Airway epithelial cell (primary cell): ENCODE measurements around a stretch of chr2.

GRCh38 chr2:215982398-215983084 is 30.8 kb downstream of the MREG start:
- RAMPAGE, long total RNA, result no peak

DNA sequence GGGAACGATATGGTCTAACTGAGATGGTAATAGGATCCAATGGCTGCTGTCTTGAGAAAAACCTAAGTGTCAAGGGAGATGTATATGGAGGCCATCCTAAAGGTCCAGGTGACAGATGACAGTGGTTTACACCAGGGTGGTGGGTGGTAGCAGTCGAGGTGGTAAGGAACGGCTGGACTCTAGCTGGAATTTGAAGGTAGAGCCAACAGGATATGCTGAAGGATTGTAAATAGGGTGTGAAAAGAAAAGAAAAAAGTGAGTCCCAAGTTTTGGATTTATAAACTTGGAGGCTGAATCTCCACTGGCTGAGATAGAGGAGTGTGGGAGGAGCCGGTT is 2.2 kb upstream of the MREG start:
- RAMPAGE, long total RNA, result no peak

GRCh38 chr2:216078491-216079242 is 2.9 kb downstream of the PECR start:
- RAMPAGE, long total RNA, result no peak

DNA sequence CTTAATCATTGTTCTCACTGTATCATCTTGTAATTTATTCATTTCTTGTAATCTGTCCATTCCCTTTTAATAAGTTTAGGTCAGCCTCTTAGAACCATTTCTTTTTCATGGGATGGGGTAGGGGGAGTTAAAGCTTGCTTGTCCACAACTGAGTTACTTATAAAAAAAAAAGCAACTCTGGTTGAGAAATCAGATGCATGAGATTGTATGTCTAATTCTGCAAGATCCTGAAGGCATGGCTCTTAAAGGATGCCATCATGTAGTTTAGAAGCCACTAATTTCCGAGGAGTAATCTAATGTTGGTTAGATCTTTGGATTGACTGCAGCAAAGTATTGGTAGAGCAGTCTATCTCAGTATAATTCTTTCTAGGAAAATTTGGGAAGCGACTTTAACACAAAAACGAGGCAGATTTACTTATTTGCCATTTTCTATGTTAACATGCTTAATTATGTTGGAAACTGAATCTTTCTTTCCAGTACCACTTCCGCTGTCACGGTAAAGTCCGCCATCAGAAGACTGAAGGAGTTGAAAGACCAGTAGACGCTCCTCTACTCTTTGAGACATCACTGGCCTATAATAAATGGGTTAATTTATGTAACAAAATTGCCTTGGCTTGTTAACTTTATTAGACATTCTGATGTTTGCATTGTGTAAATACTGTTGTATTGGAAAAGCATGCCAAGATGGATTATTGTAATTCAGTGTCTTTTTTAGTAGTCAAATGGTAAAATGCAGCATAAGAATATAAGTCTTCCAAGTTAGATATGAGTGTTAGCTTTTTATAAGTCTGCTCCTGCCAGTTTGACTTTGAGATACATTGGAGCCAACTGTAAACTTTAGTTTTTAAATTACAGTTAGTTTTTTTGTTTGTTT is 2.5 kb downstream of the RPL37A start:
- RAMPAGE, long total RNA, result no peak

- RAMPAGE, long total RNA, result no peak
Observed at GRCh38 chr2:216504388-216505387, 6.0 kb downstream of the RPL37A start.

DNA sequence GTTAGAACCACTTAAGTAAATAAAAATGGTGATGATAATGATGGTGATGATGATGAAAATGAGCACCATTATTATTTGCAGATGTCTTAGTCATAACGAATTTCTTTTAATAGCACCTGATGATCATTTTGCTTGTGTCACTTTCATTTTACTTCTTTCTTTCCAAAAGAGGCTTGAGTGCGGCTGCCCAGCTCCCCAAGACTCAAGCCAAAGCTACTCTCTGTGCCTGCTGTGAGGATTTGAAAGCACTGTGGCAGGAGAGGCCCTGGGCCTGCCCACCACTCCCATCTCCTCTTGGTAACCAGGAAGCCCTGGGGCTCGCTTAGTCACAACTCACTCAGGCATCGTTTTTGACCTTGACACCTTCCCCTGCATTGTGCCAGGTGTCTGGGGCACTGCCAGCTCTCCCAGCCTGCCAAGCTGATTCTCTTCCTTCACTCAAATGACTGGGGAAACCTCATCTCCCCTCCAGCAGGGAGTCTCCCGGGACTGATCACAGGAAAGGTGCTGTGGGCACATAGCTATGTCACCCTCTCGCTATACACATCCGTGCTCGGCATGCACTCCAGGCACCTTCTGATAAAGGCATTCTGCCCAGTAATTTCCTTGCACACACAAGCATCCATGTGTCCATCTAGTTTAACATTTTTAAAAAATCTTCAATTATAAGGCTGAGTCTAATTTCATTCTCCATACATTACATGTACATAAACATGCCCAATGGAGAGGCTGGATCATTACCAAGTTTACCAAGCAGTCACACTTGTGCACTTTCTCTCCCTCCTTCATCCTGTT is 41.3 kb downstream of the RPL37A start:
- RAMPAGE, long total RNA, result no peak

- RAMPAGE, long total RNA, result no peak
Observed at GRCh38 chr2:216565555-216565927, 66.9 kb downstream of the RPL37A start.

DNA sequence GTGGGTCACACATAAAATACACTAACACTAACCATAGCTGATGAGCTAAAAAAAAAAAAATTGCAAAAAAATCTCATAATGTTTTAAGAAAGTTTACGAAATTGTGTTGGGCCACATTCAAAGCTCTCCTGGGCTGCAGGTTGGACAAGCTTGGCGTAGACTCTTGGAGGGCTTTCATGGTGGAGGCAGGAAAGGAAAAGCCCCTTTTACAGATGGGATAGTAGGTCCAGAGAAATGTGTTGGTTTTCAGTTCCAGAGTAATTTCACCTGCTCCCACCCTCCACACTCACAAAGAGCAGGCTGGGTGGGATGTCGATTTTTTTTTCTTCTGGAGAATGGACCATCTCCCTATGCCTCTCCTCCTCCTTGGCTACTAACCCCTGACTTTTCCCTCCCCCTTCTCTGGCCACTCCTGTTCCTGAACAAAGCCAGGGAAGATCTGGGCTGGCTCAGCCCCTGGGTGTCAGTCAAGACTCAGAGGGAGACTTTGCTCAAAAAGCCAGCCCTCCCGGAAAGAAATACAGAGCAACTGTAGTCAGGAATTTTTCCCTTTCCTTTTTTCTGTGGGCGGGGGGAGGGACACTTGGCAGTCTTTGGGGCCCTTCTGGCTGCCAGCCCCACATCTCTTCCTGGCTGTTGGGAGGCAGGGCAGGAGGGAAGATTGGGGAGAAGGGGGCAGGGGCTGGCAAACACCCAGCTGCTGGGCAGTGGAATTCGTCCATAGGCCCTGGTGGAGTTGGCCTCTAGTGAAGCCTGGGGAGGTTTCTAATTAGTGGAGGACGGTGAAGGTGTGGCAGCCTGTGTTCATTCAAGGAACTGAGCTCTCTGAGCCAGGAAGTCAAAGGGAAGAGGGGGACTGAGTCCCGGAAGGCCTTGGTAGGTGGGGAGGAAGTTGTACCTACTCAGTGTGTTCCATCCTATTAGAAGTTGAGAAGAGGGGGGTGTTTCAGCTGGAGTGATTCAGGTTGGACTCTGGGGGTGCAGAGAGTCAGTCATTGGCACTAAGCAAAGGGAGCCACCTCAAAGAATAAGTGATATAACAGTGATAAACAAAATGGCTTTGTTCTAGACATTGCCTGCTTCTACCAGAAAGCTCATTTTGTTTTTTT is 10.8 kb downstream of the IGFBP2 start:
- RAMPAGE, long total RNA, result no peak

- RAMPAGE, long total RNA, result no peak
Observed at GRCh38 chr2:216692617-216693622, 2.4 kb downstream of the IGFBP5 start.

DNA sequence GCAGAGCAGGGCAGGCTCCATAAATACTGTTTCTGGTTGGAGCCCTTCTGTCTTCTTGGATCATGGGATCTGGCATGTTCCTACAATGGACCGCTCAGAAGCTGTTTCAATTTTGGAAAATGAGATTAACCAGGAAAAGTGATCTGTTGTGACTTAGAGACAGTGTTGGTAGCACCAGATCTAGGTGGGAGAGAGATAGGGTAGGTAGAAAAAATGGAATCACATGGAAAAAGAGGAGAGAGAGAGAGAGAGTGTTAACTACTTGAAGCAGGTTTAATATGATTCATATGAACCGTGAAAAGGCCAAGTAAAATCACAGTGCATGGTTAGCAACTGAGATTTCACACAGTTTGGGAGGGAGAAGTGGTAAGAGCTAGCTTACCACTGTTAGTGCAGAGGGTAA is 4.9 kb upstream of the IGFBP5 start:
- RAMPAGE, long total RNA, result no peak

DNA sequence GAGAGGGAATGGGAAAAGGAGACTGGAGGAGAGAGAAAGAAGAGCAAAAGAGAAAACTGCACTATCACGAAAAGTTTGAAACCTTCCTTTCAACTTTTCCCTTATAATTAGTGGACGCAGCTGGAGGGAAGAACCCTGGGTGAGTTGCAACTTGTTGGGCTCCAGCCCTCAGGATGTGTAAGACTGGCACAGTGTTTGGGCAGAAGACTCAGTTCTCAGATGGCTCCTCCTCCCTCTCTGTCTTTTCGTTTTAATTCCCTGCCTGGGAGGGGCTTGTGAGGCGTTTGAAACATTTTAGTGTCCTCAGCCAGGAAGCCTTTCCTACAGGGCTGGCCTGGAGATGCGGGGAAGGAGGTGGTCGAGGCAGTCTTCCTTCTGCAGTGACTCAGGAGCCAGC is 22.0 kb upstream of the IGFBP5 start:
- RAMPAGE, long total RNA, result no peak

- RAMPAGE, long total RNA, result no peak
Observed at GRCh38 chr2:216740397-216741487, 45.4 kb upstream of the IGFBP5 start.

DNA sequence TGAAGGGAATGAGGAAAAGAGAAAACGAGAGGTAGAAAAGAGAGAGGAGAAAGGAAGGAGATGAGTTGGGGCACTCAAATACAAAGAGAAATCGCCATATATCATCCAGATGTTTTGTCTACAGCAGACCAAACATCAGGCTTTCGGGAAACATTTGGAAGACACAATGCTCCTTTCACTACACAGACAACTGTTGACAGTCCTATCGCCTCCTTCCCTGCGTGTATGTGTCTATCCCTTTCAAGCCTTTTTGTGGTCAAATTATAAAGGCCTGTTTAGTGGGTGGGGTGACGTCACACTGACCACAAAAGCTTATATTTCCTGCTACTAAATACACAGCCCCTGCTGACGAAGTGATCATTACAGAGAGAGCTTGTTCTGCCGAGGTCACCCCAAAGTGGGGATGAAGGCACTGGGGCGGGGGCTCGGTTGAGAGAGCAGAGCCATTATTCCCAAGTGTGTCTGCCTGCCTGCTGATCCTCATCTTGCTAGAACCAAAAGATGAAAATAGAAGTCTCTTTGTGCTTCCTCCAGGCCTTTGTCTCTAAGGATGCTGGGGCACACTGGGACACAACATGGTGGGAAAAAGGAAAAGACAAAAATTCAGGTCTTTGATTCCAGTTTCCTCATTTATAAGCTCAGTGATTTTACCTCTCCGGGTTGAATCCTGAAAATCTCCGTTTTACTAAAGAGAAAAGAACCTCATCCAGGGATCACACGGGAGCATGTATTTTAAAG is 302.8 kb upstream of the TNP1 start:
- RAMPAGE, long total RNA, result no peak

DNA sequence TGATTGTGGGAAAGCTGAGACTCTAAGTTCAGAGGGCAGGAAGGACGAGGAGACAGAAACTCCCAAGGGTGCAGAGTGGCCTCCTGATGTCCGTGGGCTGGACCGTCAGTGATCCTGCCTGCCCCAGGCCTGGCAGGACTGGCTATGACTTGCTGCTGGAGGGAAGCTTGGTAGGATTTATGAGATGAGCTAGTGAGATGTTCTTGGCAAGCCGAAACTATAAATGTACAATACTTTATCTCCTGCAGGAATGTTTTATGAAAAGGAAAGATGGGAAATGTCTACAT is 447.4 kb downstream of the TNS1 start:
- RAMPAGE, long total RNA, result no peak

GRCh38 chr2:217604344-217604889 is 398.4 kb downstream of the TNS1 start:
- RAMPAGE, long total RNA, result no peak

DNA sequence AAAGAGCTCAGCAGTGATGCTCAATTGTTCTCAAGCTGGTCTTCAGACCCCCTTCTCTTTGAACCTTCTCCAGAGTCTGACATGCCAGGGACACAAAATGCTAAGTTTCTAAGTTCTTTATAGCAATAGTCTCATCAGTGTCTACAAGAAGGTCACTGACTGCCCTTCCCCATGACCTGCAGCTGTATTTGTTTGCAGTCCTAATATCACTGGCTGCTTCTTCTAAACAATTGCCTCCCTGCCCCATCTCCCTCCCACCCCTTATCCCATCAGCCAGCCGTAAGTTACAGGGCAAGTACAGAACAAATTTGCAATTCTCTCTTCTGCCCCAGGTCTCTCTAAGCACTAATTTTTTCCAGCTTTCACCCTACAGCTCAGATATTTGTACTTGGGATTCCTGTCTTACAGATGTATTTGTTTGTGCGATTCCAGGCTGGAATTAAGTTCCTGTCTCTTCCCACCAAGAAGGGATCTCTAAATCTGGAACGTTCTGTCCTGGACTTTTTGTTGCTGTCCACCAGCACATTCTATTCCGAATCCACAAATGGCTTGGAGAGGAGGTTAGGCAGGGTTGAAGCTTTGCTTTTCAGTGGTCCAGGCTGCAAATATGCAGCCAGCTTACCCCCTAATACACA is 315.2 kb downstream of the TNS1 start:
- RAMPAGE, long total RNA, result no peak

DNA sequence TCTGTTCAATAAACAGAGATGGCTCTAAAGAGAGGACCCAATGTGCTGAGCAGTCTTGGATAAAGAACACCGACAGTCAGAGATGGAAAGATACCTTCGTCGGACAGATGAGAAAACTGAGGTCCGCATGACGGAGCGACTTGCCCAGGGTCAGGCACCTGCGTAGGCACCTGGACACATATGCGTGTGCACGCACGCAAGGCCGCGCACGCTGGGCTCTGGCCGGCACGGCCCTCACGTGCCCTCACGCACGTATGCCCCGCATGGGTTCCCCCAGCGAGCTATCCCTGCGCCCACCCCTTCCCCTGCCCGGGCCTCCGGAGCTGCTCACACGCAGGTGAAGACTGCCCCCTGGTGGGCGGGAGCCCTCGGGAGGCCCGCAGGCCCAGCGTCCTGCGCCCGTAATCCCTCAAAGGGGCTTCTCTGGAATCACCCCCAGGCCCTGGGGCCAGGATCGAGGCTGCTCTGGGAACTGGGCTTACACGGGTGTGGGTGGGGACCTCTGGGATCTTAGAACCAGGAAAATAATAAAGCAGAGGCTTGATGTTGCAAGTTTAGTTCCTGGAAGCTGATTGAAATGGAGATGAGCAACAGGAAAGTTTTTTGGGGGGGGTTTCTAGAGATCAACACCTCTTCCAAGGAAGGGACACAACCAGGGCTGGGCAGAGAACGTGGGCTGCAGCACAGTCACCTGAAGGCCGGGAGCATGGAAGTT is 246.3 kb downstream of the TNS1 start:
- RAMPAGE, long total RNA, result no peak

DNA sequence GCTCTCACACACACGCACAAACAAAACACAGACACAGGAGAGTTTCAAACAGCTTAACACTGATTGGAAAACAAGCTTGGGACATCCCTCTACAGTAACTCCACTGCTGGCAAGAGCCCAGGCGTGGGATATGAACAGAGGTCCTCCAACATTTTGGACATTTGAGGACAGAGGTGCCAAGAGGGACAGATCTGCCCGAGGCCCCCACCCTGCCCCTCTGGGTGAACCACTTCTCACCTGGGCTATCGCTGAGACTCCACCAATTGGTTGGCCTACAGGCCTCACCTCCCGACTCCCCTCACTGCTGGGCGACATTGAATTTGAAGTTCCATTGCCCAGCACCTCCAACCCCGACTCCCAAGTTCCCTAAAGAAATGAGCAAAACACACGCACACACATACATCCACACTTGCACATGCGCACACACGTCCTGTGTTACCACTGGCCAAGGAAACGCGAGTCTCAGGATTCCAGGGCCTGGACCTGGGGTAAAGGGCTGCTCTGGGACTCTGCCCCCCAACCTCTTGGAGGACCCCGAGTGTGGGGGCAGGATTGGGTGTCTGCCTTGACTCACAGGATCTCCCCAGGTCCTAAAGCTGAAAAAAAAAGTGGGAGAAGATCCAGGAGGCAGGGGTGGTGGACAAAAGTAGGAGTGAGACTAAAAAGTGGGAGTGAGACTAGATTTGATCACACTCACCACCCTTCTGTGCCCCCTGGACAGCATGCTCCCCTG is 202.5 kb downstream of the TNS1 start:
- RAMPAGE, long total RNA, result no peak

DNA sequence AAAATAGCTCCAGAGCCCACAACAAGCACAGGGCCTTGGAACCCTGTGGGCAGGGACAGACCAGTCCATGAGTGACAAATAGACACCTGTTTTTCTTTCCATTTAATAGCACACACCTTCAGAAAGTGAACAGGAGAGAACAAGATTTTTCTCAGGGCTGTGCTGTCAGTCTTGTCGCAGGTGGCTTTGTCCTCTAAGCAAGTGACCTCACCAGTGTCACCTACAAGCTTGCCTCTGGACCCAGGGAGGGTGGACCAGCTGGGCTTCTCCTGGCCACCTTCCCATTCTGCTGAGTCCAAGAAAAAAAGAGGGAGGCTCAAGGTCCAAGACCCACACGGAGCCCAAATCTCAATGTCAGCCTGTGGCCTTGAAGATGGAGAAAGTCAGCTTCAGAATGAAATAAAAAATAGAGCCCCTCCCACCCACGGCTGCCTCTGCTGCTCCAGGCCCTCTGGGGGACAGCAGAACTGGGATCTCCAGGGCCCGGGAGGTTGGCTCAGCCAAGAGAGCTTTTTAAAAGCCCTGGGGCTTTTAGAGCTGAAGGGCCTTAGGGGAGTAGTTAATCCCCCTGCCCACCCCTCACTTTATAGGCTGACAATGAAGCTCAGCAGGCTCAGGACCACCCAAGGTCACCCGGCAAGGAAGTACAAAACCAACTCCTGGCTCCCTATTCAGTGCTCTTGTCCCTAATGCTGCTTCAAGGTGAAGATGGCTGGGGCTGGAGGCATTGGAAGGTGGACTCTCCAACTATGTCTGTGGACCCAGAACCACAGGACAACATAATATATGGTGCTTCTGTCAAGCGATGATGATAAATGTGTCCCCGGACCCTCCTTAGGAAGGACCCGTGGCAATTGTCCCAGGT is 145.8 kb downstream of the TNS1 start:
- RAMPAGE, long total RNA, result no peak

DNA sequence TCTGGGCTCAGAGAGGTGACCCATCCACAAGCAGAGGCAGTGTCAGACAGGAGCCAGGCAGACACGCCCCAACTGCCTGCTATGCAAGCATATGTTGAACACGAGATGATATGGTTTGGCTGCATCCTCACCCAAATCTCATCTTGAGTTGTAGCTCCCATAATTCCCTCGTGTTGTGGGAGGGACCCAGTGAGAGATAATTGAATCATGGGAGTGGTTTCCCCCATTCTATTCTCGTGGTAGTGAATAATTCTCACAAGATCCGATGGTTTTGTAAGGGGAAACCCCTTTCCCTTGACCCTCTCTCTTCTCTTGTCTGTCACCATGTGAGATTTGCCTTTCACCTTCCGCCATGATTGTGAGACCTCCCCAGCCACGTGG is 114.4 kb downstream of the TNS1 start:
- RAMPAGE, long total RNA, result no peak